B cell (primary cell): ENCODE data around the genes INSL5, MIER1 and SERBP1.

GRCh38 chr1:66282074-66282840, 251.7 kb upstream of the SGIP1 start:
- PRO-cap, result bidirectional peak, plus-strand start at chr1:66282602, minus-strand start at chr1:66282405
- CAGE, long polyA plus RNA, result no peak

- PRO-cap, result no peak
- CAGE, long polyA plus RNA, result no peak
Measured at GRCh38 chr1:66292727-66293318, 241.1 kb upstream of the SGIP1 start.

- PRO-cap, result no peak
- CAGE, long polyA plus RNA, result no peak
Measured at GRCh38 chr1:66309237-66309689, 224.7 kb upstream of the SGIP1 start.

DNA sequence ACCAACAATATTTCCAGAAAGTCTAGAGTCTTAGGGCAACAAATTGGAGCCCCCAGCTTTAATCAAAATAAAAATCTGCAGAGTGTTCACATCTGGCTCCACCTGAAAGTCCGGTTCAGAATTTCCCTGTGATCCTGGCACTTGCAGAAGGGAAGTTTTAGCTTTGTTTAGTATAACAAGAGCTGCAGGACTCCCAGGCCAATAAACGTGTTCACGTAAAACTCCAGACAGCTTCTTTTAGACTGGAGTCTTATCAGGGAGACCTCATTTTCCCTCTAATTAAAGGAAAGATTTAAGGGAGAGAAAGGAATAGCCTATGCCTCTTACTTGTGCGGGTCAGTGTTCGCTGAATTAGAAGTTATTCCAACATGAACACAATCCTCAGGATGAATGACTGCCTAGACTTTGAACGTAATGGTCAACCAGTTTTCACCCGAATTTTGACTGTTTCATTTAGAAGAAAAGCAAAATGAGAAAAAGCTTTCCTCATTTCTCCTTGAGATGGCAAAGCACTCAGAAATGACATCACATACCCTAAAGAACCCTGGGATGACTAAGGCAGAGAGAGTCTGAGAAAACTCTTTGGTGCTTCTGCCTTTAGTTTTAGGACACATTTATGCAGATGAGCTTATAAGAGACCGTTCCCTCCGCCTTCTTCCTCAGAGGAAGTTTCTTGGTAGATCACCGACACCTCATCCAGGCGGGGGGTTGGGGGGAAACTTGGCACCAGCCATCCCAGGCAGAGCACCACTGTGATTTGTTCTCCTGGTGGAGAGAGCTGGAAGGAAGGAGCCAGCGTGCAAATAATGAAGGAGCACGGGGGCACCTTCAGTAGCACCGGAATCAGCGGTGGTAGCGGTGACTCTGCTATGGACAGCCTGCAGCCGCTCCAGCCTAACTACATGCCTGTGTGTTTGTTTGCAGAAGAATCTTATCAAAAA, 202.1 kb upstream of the SGIP1 start:
- PRO-cap, result unidirectional peak, plus-strand start at position 170 of the sequence; unidirectional peak, plus-strand start at position 204 of the sequence; bidirectional peak, plus-strand start at position 831 of the sequence, minus-strand start at position 546 of the sequence
- CAGE, long polyA plus RNA, result start-site peak on the plus strand centred at position 735 of the sequence, 326 bp wide, 1,706 and 2,539 reads in 2 replicates

- PRO-cap, result bidirectional peak, plus-strand start at chr1:66336245, minus-strand start at chr1:66335983
- CAGE, long polyA plus RNA, result no peak
Measured at GRCh38 chr1:66335530-66336725, 198.0 kb upstream of the SGIP1 start.

DNA sequence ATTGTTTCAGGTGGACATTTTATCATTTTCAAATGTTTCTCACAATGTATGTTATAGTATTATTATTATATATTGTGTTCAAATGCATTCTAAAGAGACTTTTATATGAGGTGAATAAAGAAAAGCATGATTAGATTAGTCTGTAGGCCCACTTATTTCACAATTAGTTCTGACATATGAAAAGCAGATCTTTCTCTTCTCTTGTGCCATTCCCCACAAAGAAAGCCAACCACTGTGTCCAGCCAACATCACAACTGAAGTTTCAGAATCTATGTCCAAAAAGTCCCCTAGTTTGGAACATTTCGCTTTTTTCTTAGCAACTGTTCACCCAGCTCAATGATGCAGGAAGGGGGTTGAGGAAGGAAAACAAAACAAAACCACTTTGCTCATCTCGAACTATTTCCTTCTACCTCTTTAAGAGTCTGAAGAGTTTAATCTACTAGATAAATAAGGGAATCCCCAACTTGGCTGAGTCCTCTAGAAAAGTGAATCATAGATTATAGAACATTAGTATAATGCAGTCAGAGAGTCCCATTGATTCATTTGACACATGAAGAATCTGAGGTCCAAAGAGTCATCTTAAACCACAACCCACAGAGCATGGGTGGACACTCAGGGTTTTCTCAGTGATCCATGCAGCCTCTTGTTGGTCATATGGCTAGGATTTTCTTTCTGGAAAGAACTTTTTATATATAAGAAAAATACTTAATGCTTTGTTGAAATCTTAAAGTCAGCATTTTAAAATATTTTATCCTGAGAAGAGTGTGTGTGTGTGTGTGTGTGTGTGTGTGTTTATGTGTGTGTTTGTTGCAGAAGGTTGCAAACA, 159.3 kb upstream of the SGIP1 start:
- PRO-cap, result bidirectional peak, plus-strand start at position 507 of the sequence, minus-strand start at position 256 of the sequence
- CAGE, long polyA plus RNA, result no peak

- PRO-cap, result no peak
- CAGE, long polyA plus RNA, result no peak
Measured at GRCh38 chr1:66532852-66533772, 841 bp upstream of the SGIP1 start.

DNA sequence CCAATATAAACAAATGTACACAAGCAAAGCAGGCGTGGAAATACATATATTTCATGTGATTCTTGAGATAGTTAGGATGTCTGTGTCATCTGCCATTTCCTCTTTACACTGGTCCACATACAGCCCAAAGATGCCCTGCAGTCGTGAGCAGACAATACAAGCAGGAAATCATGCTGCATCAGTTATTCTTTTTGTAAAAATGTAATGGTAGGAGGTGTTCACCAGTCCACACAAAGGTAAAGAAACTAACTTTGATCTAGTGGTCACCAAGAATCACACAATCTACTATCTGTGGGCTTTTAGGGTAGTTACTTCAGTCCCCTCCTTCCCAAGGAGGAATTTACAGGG, 30.5 kb downstream of the SGIP1 start:
- PRO-cap, result no peak
- CAGE, long polyA plus RNA, result no peak

DNA sequence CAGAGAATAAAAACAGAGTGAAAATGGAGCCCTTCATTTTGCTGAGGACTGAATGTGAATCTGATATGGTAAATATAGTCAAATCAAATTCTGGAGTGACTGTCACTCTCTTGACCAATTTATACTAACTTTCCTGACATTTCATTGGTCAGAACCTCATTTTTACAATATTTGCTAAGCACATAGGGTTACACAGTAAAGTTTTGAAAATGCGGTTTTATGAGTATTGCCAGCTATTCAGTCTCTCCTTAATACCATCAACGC, at the start of gene INSL5:
TSS of gene INSL5 (minus strand) at position 92 of the 264 bp plus-strand sequence.
- PRO-cap, result no peak
- CAGE, long polyA plus RNA, result no peak

GRCh38 chr1:66924722-66925641, at the start of gene MIER1:
TSS of gene MIER1 (plus strand) at chr1:66924990.
- PRO-cap, result bidirectional peak, plus-strand start at chr1:66924670, minus-strand start at chr1:66924819; bidirectional peak, plus-strand start at chr1:66925040, minus-strand start at chr1:66924960; bidirectional peak, plus-strand start at chr1:66925295, minus-strand start at chr1:66925198
- CAGE, long polyA plus RNA, result no peak

GRCh38 chr1:67054270-67054876, 425 bp upstream of the SLC35D1 start:
- PRO-cap, result bidirectional peak, plus-strand start at chr1:67054458, minus-strand start at chr1:67054377
- CAGE, long polyA plus RNA, result no peak

GRCh38 chr1:67424478-67425356, 5.5 kb downstream of the SERBP1 start:
- PRO-cap, result no peak
- CAGE, long polyA plus RNA, result no peak

DNA sequence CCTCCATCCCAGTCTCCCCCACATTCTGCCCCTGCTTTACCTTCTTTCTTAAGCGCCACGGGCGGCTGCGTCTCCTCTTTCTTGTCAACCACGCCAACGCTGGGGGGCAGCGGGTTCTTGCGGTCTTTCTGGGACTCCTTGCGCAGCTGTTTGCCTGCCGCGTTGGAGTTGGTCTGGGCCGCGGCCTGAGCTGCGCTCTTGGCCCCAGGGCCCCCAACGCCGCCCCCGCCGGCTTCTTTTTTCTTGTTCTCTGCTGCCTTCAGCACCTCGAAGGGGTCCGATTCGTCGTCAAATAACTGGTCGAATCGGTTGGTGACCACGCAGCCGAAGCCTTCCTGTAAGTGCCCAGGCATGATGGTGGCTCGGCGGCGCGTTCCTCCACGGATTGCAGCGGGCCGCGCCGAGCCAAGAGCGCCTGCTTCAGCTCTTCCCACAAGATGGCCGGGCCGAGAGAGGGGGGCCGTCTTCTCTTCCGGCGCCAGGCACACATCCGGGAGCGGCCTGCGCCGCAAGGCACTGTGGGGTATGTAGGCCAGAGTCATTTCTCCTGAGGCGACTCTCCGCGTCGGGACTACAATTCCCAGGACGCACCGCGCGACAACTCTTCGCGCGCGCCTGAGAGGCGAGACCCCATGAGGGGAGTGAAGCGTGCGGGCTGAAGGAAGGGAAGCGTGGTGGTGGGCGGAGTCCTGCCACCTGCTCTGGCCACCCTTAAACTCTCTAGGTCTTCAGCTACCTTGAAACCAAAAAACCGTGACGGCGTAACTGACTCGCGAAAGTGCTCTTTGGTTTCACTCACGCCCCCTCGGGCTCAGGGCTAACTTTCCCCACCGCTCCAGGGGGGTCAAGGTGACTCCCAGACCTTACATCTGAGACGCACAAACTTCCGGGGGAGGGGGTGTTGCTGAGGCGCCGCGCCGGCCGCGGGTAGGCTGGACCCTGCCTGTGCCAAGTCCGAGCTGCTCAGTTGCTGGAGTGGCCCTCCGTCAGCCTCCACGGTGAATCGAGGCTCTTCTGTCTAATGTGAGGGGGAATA, at the start of gene SERBP1:
TSS of gene SERBP1 (minus strand) at position 455 of the 1,036 bp plus-strand sequence.
- PRO-cap, result bidirectional peak, plus-strand start at position 246 of the sequence, minus-strand start outside the sequence; bidirectional peak, plus-strand start at position 740 of the sequence, minus-strand start at position 455 of the sequence; bidirectional peak, plus-strand start outside the sequence, minus-strand start at position 1,005 of the sequence
- CAGE, long polyA plus RNA, result start-site peak on the minus strand centred at position 339 of the sequence, 239 bp wide, 465 and 394 reads in 2 replicates

DNA sequence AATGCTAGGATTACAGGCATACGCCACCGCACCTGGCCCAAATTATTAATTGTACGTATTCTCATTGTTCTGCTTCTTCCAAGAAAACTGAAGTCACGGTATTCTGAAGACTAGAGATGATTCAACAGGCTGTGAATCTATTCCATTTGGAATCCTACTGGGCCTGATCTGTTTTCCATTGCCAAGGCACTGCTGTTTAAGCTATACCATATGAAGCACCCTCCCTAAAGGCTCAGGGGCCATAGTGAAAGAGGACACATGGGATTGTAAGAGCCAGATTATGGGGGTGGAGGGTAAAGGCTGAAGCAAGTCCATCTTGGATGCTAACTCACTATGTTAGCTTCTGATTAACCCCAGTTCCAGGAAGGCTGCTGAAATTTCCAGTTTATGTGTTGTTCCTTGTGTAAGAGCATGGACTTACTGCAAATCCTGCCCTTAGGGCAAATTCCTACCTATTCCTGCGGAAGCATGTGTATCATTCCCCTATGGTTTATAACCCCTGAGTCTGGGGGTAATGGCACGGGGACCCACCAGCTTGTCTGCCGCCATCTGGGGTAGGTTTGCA, 91.7 kb upstream of the SERBP1 start:
- PRO-cap, result no peak
- CAGE, long polyA plus RNA, result no peak

DNA sequence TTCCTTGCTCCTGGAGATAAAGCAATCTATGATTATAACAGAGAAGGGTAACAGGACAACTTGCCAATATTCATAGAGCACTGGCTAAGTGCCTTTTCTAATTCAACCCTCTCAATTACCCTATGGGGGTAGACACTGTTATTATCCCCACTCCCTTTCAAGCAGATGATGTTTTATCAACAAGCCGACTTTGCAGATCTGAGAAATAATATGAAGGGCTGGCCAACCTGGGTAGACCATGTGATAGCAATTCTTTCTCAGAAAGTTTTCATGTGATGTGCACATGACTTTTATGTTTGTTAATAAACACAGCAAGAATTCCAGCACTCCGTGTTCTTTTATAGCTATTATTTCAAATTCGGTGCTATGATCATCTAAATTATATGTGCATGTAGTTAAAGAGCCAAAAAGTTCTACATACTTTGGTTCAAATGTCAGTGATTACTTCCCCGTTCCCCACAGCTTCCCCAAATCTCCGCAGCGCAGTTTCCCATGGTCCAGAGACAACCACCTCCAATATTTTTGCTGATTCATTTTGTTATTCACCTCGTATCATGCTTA, 96.8 kb upstream of the GADD45A start:
- PRO-cap, result no peak
- CAGE, long polyA plus RNA, result no peak

DNA sequence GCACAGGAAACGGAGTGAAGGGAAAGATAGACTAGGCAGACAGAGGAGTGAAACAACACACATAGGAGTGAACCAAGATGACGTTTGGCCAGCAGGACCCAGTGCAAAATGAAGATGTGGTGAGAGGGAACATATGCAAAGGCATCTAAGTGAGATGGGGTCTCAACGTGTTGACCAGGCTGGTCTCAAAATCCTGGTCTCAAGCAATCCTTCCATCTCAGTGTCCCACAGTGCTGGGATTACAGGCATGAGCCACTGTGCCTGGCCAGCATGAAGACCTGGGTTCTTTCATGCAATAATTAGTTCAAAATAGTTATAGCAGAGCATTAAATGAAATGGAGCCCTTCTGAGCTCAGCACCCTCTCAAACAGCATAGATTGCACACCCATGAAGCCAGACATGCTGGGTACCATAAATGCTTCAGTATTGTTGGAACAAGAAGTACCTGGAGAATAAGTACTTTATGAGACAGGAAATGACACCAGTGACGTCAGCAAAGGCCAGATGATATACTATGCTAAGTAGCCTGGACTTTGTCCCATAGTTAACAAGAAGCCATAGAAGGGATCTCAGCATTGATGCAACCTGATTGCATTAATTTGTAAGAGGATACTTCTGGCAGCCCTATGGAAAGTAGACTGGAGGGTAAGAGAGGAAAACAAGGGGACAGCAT, 16.5 kb upstream of the GADD45A start:
- PRO-cap, result no peak
- CAGE, long polyA plus RNA, result no peak

DNA sequence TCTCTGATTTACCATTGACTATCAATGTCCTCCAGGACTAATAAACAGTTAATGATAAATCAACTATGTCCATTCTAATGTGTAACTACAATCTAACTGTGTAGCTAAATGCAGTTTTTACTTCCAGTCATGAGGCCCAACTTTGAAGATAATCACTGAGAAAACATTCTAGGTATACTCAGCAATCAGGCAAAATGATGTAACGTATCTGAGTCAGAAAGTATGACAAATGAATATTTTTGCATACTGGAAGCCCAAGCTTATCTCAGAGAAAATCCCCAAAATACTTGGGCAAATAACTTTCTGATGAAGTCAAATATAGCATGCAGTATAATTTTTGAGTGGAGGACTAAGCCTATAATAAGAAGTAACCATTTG, 2.5 kb upstream of the GADD45A start:
- PRO-cap, result no peak
- CAGE, long polyA plus RNA, result no peak

GRCh38 chr1:67687296-67687594, 2.2 kb downstream of the GADD45A start:
- PRO-cap, result no peak
- CAGE, long polyA plus RNA, result no peak

- PRO-cap, result no peak
- CAGE, long polyA plus RNA, result no peak
Measured at GRCh38 chr1:67700485-67701454, 15.8 kb downstream of the GADD45A start.

- PRO-cap, result bidirectional peak, plus-strand start at chr1:67736526, minus-strand start at chr1:67736437
- CAGE, long polyA plus RNA, result no peak
Measured at GRCh38 chr1:67735890-67736814, 51.2 kb downstream of the GADD45A start.